Skin of body (tissue), 2 donors: ENCODE data around the genes TPR and RGS21.

GRCh38 chr1:184545629-184546239 is 158.9 kb downstream of the C1orf21 start:
- RAMPAGE, long total RNA = no peak

DNA sequence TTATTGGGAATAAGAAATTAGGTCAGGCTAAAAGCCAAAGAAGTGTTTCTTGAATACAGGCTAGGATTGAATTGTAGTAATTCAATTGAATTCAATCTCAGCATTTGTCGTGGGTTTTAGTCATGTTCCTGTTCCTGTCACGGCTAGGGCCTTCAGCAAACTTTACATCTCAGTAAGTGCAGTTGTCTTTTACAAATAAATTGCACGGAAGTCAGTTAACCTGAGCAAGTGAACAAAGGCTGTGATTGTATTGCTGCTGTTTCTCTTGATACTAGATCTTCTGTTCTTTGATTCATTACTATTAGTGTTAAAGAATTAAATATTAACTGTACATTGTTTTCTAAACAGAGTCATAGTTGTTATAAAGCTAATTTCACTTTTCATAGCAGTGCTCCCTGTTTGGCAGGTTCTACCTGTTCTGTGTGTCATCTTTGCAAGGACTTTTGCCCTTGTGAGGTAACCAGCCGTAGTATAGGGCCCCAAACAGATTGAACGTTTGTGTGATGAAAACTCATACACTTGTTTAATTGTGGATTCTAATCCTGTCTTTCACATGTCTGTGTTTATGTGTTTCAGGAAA is 164.4 kb downstream of the EDEM3 start:
- RAMPAGE, long total RNA = no peak

DNA sequence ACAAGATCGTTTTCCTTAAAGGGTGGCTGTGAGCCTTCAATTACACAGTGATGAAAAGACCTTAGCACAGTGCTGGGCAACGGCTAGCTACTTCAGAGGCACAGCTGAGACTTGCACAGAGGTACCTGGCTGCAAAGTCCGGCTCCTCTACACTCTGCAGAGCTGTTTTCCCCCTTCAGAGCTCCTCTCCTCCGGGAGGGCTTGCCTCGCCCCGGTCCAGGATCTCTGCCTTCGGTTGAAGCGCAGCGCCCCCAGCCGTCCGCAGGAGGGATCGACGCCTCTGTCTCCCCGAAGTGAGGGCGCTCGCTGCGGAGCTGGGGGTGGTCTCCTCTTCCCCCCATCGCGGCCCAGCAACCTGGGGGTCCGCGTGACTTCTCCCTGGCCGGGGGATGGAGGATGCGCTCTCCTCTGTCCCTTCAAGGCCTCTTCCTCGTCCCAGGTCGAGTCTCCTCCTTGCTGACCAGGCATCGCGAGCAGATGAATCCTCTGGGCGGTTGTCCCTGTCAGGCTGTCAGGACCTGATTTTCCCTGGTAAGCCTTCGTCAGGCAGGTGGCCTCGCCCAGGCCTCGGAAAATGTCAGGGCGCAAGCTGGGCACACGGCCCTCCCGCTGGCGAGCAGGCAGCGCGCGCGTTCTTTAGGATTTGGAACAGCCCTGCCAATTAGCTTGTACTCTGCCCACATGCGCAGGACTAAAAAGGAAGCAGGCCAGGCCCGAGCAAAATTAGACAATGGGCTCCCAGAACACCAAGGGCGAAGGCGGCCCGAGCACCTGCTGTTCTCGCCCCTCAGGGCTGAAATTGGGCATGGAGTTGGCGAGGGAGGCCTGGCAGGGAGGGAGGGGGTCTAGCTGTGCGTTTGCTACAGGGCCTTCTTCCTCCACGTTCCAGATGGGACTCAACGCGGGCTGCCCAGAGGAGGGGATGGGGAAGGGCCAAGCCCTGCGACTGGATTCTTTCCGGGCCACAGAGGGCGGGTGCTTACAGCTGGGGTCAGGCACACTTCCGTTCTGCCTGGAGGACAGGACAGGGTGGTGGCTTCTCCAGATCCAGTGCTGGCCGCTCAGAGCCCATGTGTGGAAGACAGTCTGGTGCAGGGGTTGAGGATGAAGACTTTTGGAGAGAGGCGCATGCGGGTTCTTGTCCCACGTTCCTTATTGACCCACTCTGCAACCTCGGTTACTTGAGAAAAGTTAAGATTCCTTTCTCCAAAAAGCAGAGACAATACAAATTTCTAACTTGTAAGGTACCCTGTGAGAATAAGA is 90.3 kb downstream of the EDEM3 start:
- RAMPAGE, long total RNA = no peak

DNA sequence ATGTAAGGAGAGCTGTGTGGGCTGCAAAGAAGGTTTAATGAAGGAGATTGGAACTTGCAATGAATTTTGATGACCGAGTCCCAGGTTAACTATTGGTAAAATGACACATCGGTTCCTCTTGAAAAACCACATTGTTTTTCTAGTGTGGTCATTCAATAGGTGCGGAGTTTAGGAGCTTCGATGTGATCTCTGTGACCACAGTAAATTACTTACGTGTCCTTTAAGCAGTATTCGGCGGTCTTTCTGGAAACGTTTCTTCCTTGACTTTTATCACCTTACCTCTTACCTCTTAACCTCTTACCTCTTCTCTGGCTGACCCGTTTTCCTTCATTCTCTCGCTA is 1.0 kb upstream of the EDEM3 start:
- RAMPAGE, long total RNA = no peak

- RAMPAGE, long total RNA = no peak
These were observed 907 bp downstream of the NIBAN1 start for GRCh38 chr1:184973303-184973898.

- RAMPAGE, long total RNA = no peak
These were observed 6.5 kb downstream of the TRMT1L start for GRCh38 chr1:185150027-185150912.

DNA sequence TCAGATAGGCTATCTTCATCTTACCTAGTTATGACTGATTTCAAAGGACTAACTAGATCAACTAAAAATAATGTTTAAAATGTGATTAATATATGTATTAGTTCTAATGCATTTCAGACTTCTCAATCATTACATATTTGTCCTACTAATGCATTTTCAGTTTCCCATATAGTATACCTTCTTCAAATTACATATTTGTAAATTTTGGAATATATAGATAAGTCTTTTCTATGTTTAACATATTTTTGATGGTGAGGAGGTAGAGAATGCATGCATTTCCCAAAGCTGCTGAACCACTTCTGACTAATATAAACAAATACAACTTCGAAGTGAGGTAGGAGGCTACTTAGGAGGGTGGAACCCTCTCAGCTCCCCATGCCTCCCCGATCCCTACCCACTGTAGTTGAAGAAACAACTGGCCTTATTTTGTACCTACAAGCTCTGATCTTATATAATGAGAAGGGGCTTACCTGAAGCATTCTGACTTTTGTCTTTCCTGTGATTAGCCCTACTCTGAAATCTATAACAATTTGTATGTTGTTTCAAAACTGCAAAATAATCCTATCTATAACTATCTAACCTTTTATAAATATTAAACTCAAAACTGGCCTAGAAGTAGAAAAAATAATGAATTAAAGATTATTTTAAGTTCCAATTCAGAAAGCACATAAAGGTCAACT is 1.7 kb downstream of the TRMT1L start:
- RAMPAGE, long total RNA = no peak

DNA sequence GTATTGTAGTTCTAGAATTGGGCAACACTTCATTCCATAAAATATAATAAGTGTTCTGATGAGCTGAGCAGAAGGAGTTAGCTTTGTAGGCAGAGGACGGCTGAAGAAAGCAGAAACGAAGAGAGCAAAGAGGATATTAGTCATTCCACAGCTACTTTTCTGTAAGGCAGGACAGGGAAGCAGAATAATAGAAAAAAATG is 20.2 kb upstream of the IVNS1ABP start:
- RAMPAGE, long total RNA = no peak

DNA sequence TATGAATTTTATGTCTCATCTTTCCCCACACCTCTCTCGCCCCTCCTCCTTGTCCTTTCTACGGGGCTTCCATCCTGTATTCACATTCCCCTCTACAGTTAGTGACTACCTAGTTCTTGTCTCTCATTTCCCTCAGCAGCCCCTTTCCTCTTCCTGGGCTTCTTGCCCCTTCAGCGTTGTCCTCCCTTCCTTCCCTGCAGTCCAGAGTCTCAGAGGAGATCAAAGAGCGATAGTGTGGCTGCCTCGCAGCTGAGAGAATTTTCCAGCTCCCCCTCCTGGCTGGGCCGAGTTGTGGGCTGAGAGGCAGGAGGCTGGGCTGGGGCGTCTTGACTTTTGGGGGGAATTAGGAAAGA is 513 bp upstream of the HMCN1 start:
- RAMPAGE, long total RNA = no peak

DNA sequence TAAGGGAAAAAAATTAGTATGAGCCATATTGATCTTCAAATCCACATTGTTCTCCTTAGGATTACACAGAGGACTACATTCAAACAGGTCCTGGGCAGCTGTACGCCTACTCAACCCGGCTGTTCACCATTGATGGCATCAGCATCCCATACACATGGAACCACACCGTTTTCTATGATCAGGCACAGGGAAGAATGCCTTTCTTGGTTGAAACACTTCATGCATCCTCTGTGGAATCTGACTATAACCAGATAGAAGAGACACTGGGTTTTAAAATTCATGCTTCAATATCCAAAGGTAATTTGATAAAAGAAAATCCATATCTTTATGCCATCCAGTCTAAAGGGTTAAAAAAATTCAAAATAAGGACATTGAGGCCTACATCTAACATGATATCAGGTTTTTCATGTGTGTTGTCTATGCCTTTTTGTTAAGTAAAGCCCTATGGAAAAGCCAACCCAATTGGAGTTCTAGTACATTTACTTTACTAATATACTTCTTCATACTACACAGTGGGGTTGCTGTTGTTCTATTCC is 142.3 kb upstream of the PRG4 start:
- RAMPAGE, long total RNA = no peak

- RAMPAGE, long total RNA = no peak
These were observed at the start of gene TPR for GRCh38 chr1:186375108-186375641. TPR (minus strand) TSS chr1:186375253.

DNA sequence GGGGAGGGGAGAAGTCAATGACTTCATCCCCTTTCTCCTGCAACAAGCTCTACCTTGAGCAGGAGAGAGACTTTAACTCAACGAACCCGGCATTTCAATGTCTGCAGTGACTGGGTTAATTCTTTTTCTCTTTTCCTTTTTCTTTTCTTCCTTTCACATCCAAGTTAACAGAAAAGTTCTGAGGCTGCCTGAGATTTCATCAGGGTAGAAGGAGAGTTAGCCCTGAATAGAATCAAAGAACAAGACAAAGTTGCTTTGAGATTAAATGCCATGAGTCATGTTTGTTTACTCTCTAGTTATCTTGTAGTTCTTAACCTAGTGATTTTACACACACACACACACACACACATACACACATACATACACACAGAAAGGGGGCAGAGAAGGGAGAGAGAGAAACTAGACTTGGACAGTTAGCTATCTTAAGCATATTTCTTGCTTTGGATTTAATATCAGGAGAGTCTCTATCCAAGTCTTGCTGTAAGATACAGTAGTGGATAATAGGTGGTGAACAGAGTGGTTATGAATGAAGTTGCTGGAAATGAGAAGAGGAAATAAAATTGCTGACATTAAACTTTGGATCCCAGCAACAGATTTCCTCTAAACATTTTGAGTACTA is 19.8 kb downstream of the PLA2G4A start:
- RAMPAGE, long total RNA = no peak

GRCh38 chr1:187072066-187072999 is 243.6 kb downstream of the PLA2G4A start:
- RAMPAGE, long total RNA = no peak

DNA sequence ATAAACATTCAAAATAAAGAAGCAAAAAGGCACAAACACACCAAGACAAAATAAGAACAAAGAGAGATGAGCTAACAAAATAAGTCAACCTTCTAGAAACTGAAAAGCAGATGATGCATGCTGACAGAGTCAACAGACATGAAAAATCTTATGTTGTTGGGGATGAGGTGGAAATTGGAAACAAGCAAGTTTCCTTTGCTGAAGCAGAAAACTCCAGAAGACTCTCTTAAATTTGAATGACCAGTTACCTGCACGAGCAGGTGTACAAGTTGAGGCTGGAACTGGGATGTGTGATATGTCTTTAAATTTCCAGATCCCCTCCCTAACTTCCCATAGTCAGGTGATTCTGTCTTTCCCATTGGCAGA is 276.0 kb downstream of the PLA2G4A start:
- RAMPAGE, long total RNA = no peak

DNA sequence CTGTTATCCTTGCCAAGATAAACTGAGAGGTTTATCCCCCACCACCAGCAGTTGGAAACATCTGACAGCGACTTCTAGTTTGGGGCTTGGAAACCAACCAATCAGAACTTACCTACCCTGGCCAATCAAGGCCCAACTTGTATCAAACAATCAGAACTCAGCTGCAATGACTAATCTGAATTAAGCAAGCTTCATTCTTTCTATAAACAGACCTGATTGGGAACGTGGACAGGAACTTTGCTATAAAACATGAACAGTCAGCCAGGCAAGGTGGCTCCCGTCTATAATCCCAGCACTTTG is 34.0 kb downstream of the BRINP3 start:
- RAMPAGE, long total RNA = no peak

- RAMPAGE, long total RNA = no peak
These were observed 425.8 kb upstream of the RGS18 start for GRCh38 chr1:191732411-191732816.

- RAMPAGE, long total RNA = no peak
These were observed 334.5 kb upstream of the RGS18 start for GRCh38 chr1:191823691-191824237.

- RAMPAGE, long total RNA = no peak
These were observed at the start of gene RGS21 for GRCh38 chr1:192316914-192317296. RGS21 (plus strand) TSS chr1:192316992.

GRCh38 chr1:192500374-192500755 is 75.2 kb upstream of the RGS1 start:
- RAMPAGE, long total RNA = no peak

GRCh38 chr1:192801752-192802046 is 7.1 kb upstream of the RGS2 start:
- RAMPAGE, long total RNA = no peak